Urinary bladder (tissue), 3 donors: ENCODE measurements around a stretch of chr16.

DNA sequence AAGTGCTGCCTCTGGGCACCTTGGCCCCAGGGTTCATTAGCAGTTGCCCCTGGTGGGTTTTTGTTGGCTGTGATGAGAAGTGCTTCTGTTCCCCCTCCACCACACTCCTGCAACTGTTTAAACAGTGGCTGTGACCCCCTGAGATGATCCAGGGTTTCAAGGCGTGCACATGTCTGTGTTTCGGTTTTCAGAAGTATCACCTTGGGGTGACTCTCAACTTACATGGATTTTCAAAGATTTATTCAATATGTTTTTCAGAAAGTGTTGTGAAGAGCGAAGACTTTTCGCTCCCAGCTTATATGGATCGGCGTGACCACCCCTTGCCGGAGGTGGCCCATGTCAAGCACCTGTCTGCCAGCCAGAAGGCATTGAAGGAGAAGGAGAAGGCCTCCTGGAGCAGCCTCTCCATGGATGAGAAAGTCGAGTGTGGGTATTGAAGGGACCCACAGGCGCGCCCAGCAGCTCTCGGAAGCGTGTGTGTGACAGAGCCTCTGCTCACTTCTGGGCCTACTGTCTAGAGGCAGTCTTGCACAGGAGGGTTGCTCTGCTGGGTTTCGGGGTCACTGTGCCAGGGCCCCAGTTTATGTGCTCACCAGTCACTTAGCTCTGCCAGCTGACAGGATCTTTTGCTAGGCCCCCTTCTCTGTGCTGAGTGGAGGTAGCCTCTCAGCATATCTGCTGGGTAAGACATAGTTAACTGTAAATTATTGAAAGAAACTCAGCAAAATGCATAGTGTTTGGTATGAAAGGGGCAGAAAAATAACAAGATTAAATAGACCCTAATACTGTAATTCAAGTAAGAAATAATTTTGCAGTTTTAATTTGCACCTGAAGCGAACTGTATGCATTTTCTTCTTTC is 5.4 kb downstream of the COX4I1 start:
- PRO-cap = no peak
- RAMPAGE, long total RNA = no peak

DNA sequence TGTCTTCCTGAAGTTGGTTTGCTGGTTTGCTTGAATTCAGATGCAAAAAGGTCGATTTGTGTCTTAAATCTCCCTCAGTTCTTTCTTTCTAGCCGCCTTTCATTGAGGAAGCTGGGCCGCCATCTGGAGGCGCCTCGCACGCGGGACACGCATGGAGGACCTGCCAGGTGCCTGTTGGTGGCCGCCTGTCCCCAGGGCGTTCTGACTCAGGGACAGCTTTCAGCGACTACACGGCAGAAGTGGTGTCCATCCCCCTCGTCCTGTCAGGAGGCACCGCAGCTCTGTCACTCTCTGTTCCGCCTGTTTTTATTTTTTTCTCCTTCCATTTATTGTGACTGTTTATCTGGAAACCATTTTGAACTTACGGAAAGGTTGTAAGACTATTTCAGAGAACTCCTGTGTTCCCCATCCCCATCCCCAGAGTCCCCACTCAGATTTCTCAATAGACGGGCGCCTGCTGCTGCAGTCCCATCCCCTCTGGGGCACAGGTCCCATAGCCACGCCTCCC is 33.2 kb downstream of the COX4I1 start:
- PRO-cap = no peak
- RAMPAGE, long total RNA = no peak

- PRO-cap = no peak
- RAMPAGE, long total RNA = no peak
Observed at GRCh38 chr16:85888622-85889344, 10.2 kb upstream of the IRF8 start.

GRCh38 chr16:85939995-85940811 is 41.2 kb downstream of the IRF8 start:
- PRO-cap = no peak
- RAMPAGE, long total RNA = no peak

DNA sequence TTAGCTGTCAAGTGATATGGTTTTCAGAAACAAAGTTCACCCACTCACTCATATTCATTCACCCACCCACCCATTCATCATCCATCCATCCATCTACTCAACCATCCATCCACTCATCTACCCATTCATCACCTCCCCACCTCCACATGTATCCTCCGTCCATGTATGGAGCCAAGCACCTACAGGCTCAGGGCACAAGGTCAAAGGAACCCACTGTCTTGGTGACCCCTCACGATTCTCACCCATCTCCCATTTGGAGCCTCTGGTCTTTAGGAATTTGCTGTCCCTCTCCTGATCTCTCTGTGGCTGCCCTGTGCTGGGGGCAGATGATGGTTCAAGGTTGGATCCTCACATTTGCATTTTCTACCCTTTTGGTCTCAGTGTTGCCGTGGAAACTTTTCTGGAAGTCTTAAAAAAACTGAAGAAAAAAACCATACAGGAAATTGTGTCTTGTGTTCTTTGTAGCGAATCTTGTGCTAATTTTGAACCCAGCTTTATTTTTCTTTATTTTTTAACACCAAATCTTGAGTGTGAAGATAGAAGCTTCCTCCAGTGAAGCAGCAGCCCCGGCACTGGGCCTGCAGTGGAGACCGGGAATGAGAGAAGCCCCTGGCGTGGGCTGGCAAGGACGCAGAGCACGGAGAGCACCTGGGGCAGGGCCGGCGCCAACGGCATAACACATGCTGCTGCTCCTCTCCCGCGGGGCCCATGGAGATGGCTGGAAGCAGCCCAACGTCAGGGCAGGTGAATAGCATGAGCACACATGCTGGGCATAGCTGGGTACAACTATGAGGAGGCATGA is 46.1 kb downstream of the IRF8 start:
- PRO-cap = no peak
- RAMPAGE, long total RNA = no peak

DNA sequence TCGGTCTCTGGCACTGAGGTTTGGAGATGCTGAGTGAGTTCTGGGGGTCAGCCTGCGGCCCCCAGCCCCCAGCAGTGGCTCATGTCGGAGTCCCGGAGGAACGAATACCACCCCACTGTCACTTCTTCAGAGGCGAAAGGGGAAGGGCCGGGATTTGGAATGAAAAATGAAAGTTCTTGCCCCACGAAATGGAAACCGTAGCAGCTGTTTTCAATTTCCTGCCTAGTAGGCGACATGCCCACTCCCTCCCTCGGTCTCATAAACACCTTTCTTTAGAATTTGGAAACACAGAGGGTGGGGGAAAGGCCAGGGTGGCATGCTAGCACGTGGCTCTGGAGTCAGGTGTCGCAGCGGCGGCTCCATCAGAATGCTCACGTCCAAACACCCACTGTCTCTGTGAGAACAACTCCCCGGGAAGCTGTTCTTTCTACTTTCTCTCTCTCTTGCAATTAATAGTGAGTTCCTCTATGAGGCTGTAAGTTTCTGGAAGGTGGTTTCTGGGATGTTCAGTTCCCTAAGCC is 96.8 kb downstream of the IRF8 start:
- PRO-cap = no peak
- RAMPAGE, long total RNA = no peak

DNA sequence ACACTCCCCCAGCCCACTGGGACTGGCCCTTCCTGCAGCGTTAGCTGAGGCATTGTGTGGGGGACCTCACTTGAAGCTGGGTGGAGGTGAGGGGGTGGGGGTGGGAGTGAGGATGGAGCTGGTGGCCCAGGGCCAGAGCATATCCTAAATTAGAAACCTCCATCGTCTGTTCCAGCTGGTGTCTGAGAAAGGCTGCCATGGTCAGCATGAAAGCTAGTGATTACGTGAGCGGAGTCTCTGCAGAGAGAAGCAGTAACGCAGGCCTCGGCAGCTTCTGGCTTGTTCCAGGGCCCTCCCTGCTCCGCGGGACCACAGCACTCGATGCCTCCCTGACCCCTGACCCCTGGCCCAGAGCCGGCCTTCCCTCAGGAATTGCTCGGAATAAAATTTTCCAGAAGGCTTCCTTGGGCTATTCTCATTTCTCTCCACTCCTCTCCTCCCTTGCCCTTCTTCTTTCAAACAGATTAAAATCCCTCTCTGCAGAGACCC is 160.9 kb downstream of the IRF8 start:
- PRO-cap = bidirectional peak, plus-strand start at position 419 of the sequence, minus-strand start at position 184 of the sequence
- RAMPAGE, long total RNA = no peak

GRCh38 chr16:86171294-86171546 is 272.3 kb downstream of the IRF8 start:
- PRO-cap = no peak
- RAMPAGE, long total RNA = no peak

- PRO-cap = bidirectional peak, plus-strand start at chr16:86286347, minus-strand start at chr16:86286242
- RAMPAGE, long total RNA = no peak
Observed at GRCh38 chr16:86286055-86286605, 224.2 kb upstream of the FOXF1 start.

DNA sequence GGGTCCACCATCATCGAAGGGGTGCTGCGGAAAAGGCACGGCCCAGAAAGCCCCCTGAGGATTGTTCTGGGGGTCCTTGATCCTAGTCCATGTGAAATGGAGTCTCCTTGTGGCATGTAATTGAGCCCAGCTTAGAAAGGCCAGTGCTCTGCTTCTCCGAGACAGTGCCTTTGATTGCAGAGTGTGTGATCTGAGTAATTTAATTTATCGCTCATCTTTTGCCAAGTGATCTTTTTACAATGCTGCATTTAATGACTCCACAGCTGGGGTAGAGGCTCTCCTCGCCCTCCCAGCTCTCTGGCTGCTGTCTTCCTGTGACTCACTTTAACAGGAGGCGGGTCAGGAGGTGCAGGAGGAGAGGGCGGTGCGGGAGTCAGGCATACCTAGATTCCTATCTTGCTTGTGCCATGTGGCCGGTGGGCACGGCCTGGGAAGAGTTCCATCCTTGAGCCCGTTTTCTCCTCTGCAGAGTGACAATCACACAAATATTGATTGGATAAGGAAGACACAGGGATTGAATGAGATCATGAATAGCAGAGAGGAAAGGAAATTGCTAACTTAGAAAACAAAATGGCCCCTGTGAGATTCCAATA is 113.4 kb upstream of the FOXF1 start:
- PRO-cap = bidirectional peak, plus-strand start at position 354 of the sequence, minus-strand start at position 299 of the sequence
- RAMPAGE, long total RNA = no peak

GRCh38 chr16:86456637-86457096 is 53.7 kb upstream of the FOXF1 start:
- PRO-cap = no peak
- RAMPAGE, long total RNA = no peak

DNA sequence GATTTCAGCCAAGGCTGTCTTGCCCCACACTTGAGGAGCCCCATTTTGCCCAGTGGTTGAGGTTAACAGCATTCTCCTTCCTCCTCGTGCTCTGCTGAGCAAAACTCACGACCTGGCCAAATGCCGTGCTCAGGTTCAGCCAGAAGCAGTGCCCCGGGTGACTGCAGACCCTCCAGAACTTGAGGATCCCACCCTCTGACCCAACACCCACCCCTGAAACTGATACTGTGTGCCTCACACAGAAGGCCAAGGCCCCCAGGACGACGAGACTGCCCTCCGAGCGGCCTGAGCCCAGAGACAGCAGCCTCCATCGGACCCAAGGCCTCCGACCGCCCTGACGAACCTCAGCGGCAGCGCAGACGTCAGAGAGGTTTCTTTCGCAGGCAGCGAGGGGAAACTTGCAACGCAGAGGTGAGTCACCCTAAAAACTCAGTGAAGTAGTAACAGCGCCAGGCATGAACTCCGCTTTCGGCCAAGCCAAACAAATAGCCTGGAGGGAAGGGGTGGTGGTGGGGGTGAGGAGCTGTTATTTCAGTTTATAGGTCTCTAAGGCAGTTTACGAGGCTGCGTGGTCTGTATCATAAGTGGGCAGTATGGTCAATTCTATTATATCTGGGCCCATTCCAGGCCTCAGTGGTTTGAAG is 43.7 kb upstream of the FOXF1 start:
- PRO-cap = bidirectional peak, plus-strand start at position 424 of the sequence, minus-strand start at position 346 of the sequence
- RAMPAGE, long total RNA = no peak

DNA sequence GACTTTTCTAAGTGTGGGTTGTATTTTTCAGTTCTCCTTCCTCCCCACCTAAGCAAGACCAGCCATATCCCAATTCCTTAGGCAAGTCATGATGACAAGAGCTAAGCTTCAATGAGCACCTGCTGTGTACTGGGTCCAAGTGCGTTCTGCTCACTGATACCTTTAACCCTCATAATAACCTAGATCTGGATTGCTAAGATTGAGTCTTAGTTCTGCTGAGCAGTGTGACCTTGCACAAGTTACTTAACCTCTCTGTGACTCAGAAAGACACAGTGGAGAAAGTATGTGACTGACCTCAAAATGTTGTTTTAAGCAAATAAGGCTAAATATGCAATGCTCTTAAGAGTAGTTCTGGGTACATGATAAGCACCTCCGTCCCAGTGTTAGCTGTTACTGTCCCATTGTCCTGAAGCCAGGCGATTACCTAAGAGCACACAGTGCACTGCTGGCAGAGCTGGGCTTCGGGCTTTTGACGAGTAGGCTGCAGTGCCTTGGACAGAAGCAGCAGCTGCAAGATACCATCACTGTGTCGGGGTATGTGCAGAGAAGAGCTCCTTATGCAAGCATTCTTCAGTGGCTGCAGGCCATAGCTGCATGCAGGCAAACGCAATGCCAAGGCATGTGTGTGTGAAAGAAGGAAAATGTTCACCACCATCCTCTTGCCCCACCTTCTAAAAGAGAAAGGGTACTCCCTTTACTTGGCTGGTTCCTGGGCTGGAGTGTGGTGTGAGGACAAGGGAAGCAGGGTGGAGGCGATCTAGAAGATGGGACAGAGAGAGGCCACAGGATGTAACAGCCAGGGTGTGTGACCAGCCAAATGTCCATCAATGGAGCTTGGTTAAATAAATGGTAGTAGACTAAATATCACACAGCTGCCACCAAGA is 32.6 kb upstream of the FOXF1 start:
- PRO-cap = no peak
- RAMPAGE, long total RNA = no peak

DNA sequence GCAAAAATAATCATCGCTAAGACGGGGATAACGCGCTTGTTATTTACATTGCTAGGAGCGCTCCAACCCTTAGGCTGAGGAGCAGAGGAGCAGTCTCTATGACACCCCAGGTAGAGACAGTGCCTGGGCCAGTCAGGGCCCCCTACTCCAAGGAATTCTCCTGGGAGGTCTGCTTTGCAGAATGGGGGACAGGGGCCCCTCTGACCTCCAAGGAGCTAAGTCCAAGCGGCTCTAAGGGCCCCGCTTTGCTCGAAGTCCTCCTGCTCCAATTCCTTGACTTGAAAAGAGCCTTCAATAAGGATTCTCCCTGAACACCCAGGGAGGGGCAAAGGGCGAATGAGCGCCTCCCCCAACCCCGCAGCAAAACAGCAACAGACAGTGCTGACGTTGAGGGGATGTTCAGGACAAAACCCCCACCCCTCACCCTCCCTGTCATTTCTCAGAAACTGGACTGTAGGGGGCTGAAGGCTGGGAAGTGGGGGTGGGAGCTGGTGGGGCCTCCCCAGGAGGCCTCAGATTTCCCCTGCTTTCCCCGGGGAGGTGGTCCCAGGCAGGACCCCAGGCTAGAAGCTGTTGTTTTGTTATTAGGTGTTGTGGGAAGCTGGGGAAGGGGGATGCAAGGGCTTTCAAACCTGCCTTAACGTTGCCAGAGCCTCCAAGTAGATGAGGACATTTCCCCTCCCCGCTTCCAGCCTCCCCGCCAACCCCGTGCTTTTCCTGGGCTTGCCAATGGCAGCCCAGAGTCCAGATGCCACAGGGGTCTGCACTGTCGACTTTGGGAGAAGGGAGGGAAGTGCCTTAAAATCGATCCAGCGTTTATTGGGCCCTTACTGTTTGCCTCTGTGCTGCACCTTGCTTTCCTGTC is 10.1 kb upstream of the FOXF1 start:
- PRO-cap = bidirectional peak, plus-strand start at position 442 of the sequence, minus-strand start at position 280 of the sequence
- RAMPAGE, long total RNA = no peak

GRCh38 chr16:86563742-86564305 is 2.8 kb upstream of the FOXC2 start:
- PRO-cap = no peak
- RAMPAGE, long total RNA = no peak

- PRO-cap = no peak
- RAMPAGE, long total RNA = no peak
Observed at GRCh38 chr16:86568736-86569114, 2.1 kb downstream of the FOXC2 start.

GRCh38 chr16:86581582-86582000 is 3.2 kb downstream of the FOXL1 start:
- PRO-cap = no peak
- RAMPAGE, long total RNA = no peak

GRCh38 chr16:86597795-86598488 is 19.6 kb downstream of the FOXL1 start:
- PRO-cap = no peak
- RAMPAGE, long total RNA = no peak

- PRO-cap = no peak
- RAMPAGE, long total RNA = no peak
Observed at GRCh38 chr16:86663895-86664312, 85.6 kb downstream of the FOXL1 start.

GRCh38 chr16:86727196-86727591 is 148.8 kb downstream of the FOXL1 start:
- PRO-cap = no peak
- RAMPAGE, long total RNA = no peak